Bronchial epithelial cell (primary cell): ENCODE data around the genes ADM2 and ARSA.

DNA sequence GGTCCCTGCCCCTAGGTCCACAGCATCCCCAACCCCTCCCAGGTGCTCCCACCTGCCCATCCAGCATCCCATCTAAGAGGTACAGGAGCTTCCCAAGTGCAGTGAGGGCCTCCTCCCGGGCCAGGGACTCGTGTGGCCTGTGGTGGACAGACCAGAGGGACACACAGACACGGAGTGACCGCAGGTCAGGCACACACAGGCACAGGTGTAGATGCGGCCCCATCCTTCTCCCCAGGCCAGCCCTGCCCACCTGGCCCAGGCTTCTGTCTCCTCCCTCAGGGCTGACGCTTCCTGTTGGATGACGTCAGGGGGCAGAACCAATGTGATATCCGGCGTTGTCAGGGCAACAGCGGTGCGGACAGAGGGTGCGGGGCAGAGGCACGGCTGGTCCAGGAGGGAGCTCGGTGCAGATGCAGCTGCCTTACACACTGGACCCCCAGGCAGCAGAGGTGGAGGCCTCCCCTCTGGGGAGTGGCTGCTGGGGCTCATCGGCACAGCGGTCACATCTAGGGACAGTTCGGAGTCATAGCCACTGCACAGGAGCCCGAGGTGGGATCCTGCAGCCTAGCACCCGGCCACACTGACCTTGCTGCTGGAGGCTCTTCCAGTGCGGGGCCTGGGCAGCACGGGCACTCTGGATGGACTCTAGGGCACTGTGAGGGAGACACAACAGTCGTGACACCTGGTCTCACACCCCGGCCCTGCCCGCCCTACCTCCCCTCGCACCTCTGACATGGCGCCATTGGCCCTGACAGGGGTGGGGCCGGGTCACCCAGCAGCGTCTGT is 3.0 kb upstream of the TUBGCP6 start:
- RRBS, 2 experiments = 80 to 82% methylated on average over 5 of the region's 28 CpGs

DNA sequence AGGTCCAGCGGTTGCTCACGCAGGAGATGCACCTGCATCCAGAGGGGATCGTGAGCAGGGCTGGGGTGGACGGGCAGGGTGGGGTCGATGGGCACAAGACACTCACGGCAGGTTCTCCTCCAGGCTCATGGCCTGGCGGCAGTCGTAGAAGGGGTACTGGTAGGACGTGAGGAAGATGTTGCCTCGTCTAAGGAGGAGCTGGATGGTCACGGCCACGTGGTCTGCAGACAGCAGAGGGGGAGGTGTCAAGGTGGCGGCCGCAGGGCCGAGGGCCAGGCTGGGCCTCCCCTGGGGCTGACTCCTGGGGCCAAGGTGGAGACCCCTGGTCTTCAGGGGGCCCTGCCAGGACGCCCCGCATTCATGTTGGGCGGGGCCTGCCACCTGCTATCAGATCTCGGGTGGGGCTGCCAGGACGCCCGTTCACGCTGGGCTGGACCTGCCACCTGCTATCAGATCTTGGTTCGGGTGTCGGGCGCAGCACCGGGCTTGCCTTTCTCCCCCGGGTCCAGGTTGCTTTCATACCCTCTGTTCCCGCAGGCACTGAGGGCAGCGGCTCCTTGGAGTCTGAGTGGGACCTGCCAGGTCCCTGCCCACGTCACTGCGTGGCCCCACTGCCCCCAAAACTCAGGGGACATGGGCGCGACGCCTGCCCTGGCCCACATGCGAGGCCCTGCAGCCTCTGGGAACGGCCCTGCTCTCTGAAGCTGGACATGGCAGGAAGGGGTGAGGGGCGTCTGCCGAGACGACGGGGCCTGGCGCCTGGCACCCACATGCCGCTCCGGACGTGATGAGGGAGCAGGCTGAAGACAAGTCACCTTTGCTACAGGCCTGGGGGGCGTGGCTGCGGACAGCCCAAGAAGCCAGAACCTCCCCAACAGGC is 16.1 kb upstream of the MAPK11 start:
- RRBS, 2 experiments = no CpG with 5 or more reads among the region's 46 CpGs

DNA sequence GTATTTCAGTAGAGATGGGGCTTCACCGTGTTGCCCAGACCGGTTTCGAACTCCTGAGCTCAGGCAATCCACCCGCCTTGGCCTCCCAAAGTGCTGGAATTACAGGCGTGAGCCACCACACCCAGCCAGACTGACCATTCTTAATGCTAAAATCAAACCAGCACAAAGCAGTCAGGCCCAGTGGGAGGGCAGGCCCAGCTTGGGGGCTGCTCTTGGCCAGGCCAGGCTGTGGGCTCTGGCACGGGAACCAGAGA is 8.7 kb downstream of the PLXNB2 start:
- RRBS, 2 experiments = no CpG with 5 or more reads among the region's 6 CpGs

GRCh38 chr22:50302068-50302562 is 5.3 kb downstream of the PLXNB2 start:
- RRBS, 2 experiments = no CpG with 5 or more reads among the region's 10 CpGs

GRCh38 chr22:50308262-50309166 is 1.1 kb upstream of the PLXNB2 start:
- RRBS, 2 experiments = no CpG with 5 or more reads among the region's 14 CpGs

DNA sequence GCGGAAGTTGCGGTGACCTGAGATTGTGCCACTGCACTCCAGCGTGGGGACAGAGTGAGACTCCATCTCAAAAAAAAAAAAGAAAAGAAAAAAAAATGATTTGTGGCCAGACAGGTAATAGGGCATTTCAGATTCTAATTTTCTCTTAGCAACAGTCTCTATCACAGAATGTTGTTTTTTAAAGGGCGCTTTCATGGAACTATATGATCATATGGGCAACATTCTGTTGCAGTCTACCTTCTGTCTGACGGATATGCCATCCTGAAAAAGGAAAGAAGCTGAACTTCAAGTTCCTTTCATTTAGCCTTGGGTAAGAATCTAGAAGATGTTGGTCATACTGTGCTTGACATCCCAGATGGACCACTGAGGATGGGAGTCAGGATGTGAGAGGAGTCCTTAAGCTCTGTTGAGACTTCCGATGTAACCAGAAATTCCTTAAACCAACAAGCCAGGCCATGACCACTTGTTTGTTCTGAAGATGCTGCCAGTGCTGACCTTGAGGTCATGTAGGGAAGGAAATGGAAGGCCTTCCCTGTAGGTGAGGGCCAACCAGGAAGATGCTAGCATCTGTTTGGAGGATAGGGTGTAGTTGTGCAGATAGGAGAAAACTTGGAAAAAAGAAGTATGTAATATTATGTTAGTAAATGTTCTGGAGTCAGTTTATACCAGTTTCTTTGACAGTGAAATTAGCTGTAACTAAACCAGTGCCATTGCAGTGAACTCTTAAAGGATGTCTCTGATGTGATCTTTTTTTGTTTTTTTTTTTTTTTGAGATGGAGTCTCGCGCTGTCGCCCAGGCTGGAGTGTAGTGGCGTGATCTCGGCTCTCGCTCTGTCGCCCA is 45.9 kb downstream of the PPP6R2 start:
- RRBS, 2 experiments = no CpG with 5 or more reads among the region's 13 CpGs

- RRBS, 2 experiments = no CpG with 5 or more reads among the region's 4 CpGs
These were observed 56.2 kb downstream of the PPP6R2 start for GRCh38 chr22:50399376-50399702.

DNA sequence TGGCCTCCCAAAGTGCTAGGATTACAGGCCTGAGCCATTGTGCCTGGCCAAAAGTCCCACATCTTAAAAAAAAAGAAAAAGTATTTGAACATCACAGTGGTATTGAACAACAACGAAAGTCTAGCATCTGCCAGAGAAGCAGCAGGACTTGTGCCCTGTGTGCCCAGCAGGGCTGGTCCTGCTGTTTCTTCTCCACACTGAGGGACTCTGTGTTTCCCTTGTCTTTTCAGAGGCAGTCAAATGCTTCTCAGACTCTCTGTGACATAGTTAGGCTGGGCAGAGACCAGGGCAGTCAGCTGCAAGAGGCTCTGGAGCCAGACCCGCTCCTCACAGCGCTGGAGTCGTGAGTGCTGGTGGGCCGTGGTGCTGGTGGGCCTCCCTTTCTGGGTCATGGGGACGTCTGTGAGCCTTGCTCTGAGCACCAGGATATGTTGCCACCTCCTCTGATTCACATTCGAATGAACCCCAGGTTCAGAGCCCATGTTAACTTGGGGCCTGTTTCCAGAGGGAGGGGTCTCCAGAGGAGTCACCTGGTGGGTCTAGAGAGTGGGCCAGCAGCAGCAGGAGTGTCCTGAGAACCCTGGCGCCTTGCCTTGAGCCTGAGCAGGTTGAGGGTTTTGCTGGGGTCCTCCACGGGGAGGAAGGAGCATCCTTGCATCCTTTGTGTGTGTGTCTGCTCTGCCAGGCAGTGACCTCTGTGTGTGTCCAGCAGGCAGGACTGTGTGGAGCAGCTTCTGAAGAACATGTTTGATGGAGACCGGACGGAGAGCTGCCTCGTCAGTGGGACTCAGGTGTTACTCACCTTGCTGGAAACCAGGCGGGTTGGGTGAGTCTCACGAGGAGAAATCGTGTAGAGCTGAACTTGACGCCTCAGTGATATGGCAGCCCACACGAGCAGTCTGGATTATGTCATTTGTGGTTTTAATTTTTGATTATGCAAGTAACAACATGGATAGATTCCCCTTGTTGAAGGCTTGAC is 55.9 kb downstream of the SBF1 start:
- RRBS, 2 experiments = no CpG with 5 or more reads among the region's 17 CpGs

DNA sequence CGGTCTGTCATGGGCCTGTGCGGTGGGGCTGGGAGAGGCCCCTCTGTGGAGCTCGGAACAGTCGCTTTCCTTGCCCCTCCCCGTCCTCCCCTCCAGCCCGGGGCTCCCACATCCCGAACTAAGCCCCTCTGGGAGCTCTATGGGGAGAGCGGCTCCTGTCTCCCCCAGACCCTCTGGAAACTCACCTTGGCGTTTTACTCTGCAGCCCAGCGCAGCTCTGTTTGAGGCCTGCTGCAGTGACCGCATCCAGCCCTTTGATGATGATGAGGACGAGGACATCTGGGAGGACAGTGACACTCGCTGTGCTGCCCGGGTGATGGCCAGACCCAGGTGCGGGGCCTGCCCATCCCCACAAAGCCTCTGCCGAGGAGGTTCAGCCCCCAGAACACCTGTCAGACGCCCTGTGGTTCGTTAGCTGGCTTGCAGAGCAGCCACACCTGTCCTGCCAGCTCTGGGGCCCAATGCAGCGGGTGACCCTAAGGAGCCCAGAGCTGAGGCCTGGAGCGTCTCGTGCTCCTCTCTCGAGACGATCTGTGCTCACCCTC is 36.8 kb downstream of the SBF1 start:
- RRBS, 2 experiments = no CpG with 5 or more reads among the region's 23 CpGs

DNA sequence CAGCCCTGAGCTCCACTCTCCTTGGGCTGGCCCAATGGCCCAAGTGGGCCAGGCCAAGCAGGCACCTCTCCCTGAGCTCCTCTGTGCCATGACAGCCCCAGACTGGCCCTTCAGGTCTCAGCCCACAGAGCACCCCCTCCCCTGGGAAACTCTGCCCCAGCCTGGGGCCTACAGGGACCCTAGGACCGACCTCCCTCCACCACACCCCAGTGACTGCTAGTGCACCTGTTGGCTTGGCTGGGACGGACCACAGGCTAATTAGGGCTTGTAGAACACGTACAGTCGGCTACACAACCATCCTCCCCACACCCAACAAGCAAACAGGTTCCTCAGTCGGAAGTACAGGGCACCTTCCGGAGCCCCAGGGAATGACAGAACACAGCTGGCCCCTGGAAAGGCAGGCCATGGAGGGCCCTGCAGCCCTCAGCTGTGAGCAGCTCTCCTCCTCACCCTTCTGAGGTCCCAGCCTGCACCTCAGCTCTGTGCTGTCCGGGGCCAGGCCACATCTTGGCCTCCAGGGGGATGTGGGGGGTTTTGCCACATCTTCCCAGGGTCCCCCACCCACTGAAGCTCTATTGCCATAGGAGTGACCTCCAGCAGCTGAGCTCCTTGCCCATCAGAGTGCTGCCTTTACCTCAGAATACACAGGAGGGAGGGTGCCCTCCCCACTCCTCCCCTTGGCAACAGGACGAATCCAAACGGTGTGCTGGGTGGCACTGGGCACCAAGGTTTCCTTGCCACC is 4.2 kb downstream of the SBF1 start:
- RRBS, 2 experiments = no CpG with 5 or more reads among the region's 9 CpGs

DNA sequence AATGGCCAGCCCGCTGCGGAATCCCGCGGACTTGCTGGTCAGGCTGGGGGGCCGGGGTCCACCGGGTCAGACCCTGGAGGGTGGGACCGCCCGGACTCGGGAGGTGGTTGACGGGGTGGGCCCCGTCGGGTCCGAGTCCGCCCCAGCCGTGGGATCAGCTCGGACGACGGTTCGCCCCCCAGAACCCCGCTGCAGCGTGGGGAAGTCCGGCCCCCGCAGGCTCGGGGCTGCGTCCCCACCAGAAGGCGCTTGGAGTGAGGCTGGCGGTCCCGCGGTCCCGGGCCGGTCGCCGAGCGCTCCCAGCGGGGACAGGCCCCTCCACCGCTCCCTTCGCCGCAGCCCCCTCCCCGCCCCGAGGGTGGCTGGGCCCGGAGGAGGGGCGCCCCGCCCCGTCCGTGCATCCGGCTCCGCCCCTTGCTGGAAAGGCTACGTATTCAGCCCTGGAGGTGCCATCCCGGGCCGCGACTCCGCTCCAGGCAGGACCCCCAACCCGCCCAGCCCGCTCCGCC is at the start of gene ADM2:
Gene ADM2, plus strand, starts transcription at position 420 of the 509 bp plus-strand sequence.
- RRBS, 2 experiments = 3% methylated on average over 22 to 26 of the region's 55 CpGs

- RRBS, 2 experiments = 1% methylated on average over 22 to 26 of the region's 46 CpGs
These were observed 554 bp downstream of the SCO2 start for GRCh38 chr22:50524685-50525403.

GRCh38 chr22:50568622-50569718 is 6.3 kb upstream of the SYCE3 start:
- RRBS, 2 experiments = no CpG with 5 or more reads among the region's 18 CpGs

GRCh38 chr22:50607660-50608065 is 7.1 kb downstream of the MAPK8IP2 start:
- RRBS, 2 experiments = no CpG with 5 or more reads among the region's 7 CpGs

DNA sequence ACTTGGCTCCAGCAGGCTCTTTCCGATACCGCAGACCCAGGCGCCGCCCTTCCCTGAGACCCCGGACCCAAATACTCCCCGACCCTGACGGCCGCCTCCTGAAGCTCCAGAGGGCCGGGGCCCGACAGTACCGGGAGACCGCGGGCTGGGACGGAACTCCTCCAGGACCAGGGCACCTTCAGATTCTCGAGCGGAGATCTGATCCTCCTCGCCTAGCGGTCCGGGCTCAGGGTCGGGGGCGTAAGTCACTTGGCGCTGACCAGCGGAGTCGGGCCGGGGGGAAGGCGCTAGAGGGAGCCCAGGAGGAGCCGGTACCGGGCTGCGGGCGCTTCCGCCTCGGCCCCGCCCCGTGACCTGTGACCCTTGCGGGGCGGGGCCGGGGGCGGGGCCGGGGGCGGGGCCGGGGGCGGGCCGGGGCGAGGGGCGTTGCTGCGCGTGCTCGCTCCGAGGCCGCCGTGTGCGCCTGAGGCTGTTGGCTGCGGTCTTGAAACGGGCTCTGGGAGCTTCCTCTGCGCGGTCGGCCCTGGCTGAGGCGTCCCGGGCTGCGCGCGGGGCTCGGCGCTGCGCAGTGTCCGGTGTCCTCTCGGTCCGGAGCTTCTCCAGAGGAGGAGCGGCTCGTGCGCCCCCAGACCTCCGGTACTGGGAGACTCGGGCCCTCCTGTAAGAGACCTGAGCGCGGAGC is at the start of gene ARSA:
Gene ARSA, minus strand, starts transcription at position 338 of the 682 bp plus-strand sequence.
- RRBS, 2 experiments = 2% methylated on average over 46 of the region's 75 CpGs

GRCh38 chr22:50673203-50673980 is 45.4 kb upstream of the ARSA start:
- RRBS, 2 experiments = 0% methylated on average over 6 of the region's 54 CpGs; no CpG with 5 or more reads in 1 of the 2 experiments

- RRBS, 2 experiments = 60 to 70% methylated on average over 4 to 6 of the region's 15 CpGs
These were observed 37.1 kb upstream of the ACR start for GRCh38 chr22:50700796-50701384.